Pulmonary lymph node (tissue), 1 donor: ENCODE results near the genes EYA3 and MECR.

GRCh38 chr1:27618883-27619346, 15.0 kb upstream of the AHDC1 start:
- PRO-cap = no peak

DNA sequence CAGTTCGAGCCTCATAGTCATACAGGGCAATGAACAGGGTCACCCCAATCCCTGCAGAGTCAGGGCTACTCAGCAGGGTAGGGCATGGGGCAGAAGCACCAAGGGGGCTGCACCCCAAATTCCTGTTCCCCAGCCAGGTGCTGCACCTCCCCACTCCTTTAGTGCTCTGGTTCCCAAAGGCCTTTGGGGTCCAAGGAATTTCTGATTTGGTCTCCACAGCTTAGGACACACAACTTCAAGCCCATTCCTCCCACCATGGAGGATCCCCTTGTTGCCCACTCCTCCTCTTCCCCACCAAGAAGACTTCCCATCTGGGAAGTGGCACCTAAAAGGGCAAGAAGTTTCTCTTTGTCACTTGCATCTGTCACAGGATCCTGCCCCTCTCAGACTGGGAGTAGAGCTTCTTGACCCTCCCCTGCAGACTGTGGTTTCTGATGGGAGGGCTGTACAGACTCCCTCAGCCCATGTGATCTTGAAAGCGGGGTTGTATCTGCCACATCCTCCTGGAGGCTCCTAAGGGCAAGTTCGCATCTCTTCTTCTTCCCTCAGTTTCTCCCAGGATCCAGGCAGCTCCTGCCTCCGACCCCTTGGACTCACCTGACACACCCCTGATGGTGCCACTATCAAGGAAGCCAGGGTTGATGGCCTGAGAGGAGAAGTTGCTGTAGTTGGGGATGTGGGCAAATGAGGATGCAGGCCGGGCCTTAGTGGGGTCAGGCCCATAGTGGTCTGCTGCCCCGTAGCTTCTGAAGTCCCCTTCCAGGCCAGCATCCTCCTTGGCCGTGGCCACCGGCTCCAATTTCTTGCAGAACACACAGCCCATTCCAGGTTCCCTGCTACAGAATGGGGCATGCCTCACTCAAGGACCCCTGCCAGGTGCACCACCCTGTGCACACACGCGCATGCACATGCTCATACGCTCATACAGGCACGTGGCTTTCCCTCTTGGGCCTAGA, 11.6 kb downstream of the FGR start:
- PRO-cap = no peak

GRCh38 chr1:27785660-27786558, 12.9 kb downstream of the STX12 start:
- PRO-cap = no peak

DNA sequence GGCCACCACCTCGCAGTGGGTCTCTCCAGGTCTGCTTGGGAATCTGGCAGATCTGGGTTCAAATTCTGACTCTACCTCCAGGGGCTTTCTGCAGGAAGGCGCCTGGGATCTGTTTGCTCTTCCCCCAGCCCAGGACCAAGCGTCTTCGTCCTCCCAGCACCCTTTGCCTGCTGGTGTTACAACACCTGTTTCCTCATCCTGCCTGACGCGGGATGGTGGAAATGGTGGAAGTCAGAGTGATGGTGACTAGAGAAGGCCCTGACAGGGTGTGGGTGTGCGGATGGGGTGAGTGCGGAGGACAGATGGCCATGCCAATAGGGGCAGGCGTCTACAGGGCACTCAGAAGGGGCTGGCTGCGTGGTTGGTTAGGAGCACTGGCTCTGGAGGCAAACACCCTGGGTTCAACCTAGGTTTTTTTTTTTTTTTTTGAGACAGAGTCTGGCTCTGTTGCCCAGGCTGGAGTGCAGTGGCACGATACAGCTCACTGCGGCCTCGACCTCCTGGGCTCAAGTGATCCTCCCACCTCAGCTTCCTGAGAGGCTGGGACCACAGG, 1.4 kb downstream of the THEMIS2 start:
- PRO-cap = bidirectional peak, plus-strand start at position 234 of the sequence, minus-strand start at position 137 of the sequence

GRCh38 chr1:28088065-28089021, at the start of gene EYA3:
Gene EYA3 (minus strand): TSS chr1:28088610.
- PRO-cap = bidirectional peak, plus-strand start at chr1:28088801, minus-strand start at chr1:28088684

DNA sequence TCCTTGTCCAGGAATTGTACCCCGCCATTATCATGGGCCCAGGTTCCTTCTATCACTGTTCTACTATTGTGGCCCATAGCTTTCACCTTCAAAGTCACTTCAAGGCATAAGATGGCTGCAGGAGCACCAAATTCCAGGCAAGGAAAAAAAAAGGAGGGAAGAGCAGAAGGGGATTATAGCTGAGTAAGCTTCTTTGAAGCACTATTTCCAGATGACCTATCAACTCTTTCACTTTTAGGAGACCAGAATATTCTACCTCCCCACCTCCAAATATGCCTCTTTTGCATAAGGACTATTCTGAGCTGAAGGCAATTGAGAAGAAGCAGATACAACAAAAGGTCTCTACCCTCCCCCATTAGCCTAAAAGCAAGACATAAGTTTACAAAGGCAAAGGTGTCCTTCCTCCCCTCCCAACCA, 41.8 kb downstream of the PTAFR start:
- PRO-cap = no peak

DNA sequence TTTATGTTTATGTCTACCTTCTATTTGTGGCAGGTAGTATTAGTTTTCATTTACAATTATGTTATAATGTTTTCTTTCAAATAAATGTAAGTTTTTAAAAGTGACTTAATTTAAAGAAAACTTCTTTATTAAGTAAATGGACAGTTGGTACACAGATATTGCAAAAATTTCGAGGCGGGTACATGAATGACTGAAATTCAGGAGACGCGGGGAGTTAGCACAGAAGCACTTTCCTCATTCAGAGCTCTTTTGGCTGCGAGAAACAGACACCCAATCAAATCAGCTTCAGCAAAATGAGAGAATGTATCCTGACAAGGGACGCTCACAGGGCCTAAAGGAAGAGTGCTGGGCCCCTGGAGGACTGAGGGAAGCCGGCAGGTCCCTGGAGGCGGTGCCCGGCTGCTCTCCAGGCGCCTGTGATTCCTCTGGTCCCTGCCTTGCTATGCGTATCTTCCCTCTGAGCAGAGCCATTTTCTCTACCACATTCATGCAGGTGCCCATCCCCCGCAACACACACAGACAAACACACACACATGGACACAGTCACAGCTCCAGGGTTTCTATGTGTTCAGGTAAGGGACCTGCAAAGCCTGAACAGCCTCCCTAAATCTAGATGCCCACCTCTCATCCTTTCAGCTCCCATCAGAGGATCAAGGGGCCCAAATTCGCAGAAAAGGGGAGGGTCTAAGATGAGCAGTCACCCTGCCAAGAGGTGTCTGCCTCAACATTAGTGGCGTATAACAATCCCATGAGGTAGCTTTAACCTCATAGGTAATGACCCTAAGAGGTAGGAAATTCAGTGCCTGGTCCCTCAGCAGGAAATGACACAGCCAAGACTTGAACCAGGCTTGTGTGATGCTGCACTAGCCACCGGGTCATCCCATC, 29.2 kb downstream of the PTAFR start:
- PRO-cap = no peak

DNA sequence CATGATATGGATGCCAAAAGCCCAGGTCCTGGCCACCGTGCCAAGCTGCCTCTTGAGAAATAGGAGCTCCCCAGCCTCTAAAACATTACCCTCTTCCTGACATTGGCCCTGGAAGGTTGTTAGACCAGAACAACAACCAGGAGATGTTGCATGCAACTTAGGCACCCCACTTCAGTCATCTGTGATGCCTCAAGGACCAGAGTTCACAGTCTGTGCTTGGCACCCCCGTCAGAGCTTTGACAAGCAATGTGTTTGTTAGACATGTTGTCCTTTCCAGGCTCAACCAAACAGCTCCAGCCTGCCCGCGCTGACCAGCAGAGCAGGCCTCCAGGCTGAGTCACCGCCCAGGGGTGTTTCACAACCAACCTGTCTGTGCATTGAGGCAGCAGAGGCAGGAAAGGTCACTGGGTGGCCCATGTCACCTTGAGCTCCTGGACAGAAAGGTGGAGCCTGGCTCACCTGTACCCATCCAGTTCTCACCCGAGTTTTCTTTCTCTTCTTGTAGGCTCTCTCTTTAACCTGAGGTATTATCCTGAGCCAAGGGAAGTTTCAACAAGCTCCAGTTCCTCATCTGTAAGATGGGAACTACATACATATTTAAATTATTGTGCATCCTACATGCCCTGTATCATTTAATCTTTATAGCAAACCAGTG, 14.9 kb upstream of the MED18 start:
- PRO-cap = no peak

GRCh38 chr1:28566943-28567545, 14.2 kb downstream of the TRNAU1AP start:
- PRO-cap = no peak

- PRO-cap = no peak
These were observed 11.6 kb upstream of the RAB42 start for GRCh38 chr1:28580350-28580929.

- PRO-cap = no peak
These were observed 1.2 kb upstream of the TAF12 start for GRCh38 chr1:28644030-28644583.

DNA sequence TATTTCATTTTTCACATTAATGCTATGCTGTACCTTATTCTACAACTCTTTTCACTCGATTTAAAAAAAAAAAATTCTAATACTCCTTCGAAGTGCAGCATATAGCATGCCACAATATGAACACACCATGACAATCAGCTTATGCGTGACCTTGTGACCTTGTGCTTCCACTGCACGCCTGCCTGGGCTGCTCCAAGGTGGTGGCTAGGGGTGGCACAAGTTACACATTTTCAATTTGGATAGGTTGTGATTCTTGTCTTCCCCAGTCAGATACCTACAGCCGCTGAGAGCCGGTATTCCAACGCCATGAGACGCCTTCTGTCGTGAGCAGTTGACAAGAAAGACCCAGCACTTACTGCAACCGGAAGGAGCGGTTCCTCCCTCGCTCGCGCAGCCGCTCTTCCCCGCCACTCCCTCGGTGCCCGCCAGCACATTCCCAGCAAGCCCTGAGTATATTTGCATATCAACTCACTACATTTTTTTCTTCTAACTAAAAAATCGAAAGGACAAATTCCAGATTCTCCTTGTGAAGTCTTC, 5.1 kb upstream of the TAF12 start:
- PRO-cap = bidirectional peak, plus-strand start outside the sequence, minus-strand start at position 320 of the sequence

DNA sequence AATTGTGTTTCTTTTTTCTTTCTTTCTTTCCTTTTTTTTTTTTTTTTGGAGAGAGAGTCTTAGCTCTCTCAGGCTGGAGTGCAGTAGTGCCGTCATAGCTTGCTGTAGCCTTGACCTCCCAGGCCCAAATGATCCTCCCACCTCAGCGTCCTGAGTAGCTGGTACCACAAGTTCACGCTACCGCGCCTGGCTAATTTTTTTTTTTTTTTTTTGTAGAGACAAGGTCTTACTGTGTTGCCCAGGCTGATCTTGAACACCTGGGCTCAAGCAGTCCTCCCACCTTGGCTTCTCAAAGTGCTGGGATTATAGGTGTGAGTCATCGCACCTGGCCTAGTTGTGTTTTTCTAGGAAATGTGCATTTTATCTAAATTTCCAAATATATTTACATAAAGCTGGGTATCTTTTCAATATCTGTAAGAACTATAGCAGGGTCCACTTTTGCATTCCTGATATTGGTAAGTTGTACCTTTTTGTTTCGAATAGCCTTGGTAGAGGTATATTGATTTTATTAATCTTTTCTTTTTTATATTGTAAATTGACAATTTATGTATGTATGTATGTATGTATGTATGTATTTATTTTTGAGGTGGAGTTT, 76.4 kb downstream of the TMEM200B start:
- PRO-cap = no peak

GRCh38 chr1:29230493-29231194, at the start of gene MECR:
Gene MECR (minus strand): TSS chr1:29230934.
- PRO-cap = bidirectional peak, plus-strand start at chr1:29231046, minus-strand start at chr1:29230924

- PRO-cap = no peak
These were observed 2.9 kb downstream of the PTPRU start for GRCh38 chr1:29239149-29239779.

GRCh38 chr1:29240340-29240998, 4.1 kb downstream of the PTPRU start:
- PRO-cap = no peak

- PRO-cap = no peak
These were observed 88.7 kb downstream of the PTPRU start for GRCh38 chr1:29324891-29325469.

- PRO-cap = no peak
These were observed 664.4 kb downstream of the PTPRU start for GRCh38 chr1:29900691-29901064.

- PRO-cap = no peak
These were observed 532.3 kb downstream of the MATN1 start for GRCh38 chr1:30191161-30191401.

- PRO-cap = no peak
These were observed 36.9 kb downstream of the MATN1 start for GRCh38 chr1:30686339-30687061.